Choroid plexus epithelial cell (primary cell): ENCODE results near the genes TMEM163 and MCM6.

GRCh38 chr2:132493241-132494033, 76.8 kb downstream of the GPR39 start:
- RRBS: no CpG with 5 or more reads among the region's 4 CpGs

DNA sequence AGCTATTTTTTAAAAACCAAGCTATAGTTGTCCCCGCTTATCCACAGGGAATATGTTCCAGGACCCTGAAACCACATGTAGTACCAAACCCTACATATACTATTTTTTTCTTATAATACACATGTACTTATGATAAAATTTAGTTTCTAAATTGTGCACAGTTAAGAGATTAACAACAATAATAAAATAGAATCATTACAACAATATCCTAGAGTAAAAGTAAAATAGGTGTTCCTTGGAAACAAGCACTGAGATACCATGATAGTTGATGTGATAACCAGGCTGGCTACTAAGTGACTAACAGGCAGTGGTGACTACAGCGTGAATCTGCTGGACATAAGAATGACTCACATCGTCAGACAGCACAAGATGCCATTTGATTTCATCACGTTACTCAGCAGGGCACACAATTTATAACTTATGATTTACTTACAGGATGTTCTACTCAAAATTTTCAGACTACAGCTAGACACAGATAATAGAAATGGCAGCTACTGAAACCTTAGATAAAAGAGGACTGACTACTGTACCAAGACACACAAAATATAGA, 367.3 kb downstream of the NCKAP5 start:
- RRBS: no CpG with 5 or more reads among the region's 4 CpGs

GRCh38 chr2:133489811-133490497, 78.3 kb downstream of the NCKAP5 start:
- RRBS: no CpG with 5 or more reads among the region's 5 CpGs

- RRBS: no CpG with 5 or more reads among the region's 1 CpG
Measured at GRCh38 chr2:133581034-133581623, 12.9 kb upstream of the NCKAP5 start.

DNA sequence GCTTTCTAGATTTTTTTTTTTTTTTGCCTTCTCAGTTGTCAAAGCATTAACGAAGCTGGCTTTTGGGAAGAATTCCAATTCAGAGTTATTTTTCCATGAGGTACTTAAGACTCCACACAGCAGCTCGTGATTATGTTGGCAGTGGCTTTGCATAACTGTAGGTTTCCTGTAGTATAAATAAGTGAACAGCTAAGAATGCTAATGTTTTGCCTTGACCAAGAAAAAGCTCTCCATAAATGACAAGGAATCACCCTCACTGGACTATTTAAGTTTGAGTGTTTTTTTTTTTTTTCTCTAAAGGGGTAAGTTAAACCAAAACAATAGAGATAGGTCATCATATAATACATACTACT, 187.3 kb upstream of the NCKAP5 start:
- RRBS: no CpG with 5 or more reads among the region's 2 CpGs

DNA sequence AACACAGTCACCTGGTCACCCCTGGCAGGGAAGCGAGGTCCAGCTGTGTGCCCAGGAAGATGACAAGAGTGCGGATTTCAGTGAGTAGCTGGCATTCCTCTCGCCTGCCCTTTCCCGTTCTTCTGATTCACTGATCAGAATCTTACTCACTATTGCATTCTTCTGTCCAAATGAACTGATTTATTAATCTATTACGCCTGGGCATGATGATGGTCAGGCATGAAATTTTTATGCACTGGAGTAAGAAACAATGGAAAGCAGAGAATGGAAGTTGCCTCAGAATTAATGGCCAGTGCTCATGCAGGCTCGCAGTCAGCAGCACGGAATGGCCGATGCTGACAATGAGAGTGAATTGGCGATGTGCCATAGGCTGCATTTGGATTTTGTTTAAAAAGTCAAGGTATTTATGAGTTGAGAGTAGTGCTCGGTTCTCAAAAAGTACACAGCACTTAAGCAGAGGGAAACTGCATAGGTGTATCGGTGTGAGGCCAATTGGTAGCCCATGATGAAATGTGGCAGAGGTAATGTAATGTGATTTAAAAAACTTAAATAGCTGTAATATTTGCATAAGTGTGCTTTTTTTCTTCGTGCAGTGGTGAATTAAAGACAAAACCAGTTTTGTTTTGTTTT, 76.3 kb upstream of the MGAT5 start:
- RRBS: no CpG with 5 or more reads among the region's 12 CpGs

DNA sequence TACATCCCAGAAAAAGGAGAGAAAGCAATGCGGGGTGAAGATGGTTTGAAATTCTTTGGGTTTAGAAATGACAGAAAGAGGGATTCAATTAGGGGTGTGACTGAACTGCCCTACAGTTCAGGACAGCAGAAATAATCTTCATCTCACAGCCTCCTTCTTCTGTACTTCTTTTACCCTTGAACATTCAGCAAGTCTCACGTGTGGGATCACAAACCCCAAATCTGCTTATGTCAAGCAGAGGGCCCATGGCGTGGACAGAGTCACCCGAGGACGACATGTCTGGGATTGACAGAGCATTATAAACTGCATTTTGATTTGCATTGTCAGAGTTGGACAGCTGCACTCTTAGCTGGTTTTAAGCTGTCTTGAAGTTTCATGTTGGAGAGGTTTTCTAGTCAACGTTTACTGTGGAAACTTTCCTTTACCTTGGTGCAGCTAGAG, 26.3 kb downstream of the MGAT5 start:
- RRBS: no CpG with 5 or more reads among the region's 6 CpGs

GRCh38 chr2:134432807-134433979, 179.3 kb downstream of the MGAT5 start:
- RRBS: no CpG with 5 or more reads among the region's 16 CpGs

DNA sequence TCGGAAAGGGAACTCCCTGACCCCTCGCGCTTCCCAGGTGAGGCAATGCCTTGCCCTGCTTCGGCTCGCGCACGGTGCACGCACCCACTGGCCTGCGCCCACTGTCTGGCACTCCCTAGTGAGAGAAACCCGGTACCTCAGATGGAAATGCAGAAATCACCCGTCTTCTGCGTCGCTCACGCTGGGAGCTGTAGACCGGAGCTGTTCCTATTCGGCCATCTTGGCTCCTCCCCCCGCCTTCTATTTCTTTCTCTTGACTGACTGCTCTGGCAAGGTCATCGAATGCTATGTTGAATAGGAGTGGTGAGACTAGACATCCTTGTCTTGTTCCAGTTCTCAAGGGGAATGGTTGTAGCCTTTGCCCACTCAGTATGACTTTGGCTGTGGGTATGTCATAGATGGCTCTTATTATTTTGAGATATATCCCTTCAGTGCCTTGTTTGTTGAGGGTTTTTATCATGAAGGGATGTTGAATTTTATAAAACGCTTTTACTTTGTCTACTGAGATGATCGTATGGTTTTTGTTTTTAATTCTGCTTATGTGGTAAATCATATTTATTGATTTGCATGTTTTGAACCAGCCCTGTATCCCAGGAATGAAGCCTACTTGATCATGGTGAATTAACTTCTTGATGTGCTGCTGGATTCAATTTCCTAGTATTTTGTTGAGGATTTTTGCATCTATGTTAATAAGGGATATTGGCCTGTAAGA, 62.3 kb downstream of the TMEM163 start:
- RRBS: no CpG with 5 or more reads among the region's 20 CpGs

DNA sequence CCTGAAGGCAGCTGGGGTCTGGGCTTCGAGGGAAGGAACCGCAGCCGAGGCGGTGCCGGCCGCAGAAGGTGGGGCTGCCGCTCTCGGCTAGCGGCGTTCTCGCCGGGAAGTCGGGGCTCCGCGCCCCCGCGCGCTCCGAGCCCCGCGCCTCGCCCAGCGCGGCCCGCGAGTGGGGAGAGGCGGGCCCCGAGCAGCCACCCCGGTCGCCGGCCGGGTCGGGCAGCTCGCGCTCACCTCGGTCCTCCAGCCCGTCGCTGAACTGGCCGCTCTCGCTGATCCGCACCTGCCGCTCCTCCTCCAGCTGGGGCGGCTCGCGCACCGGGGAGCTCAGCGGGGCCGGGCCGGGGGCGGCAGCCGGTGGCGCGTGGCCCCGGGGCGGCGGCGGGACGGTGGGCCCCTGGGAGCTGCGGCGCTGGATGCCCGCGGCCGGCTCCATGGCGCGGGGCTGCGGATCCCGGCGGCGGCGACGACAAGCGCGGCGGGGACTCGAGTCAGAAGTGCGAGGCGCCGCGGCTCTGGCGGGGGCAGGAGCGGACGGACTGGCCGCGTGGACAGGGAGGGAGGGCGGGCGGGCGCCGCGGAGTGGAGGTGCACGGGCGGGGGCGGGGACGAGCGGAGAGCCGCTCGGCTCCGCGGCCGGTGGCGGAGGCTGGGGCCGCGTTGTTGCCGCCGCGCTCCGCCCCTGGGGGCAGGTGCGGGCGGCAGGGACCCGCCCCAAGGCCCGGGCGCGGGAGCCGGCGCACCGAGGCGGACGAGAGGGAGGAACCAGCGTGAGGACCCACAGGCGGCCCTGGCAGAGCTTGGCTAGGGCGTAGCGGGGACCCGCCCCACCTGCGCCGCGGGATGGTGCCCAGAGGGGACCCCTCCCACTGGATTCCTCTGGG, at the start of gene TMEM163:
TSS of gene TMEM163 (minus strand) at position 501 of the 884 bp plus-strand sequence.
- RRBS: 2% methylated on average over 48 of the region's 125 CpGs

- RRBS: no CpG with 5 or more reads among the region's 4 CpGs
Measured at GRCh38 chr2:135135289-135135944, 83.3 kb downstream of the RAB3GAP1 start.

- RRBS: 1% methylated on average over 4 of the region's 33 CpGs
Measured at GRCh38 chr2:135876254-135876544, at the start of gene MCM6. TSS of gene MCM6 (minus strand) at chr2:135876443.

DNA sequence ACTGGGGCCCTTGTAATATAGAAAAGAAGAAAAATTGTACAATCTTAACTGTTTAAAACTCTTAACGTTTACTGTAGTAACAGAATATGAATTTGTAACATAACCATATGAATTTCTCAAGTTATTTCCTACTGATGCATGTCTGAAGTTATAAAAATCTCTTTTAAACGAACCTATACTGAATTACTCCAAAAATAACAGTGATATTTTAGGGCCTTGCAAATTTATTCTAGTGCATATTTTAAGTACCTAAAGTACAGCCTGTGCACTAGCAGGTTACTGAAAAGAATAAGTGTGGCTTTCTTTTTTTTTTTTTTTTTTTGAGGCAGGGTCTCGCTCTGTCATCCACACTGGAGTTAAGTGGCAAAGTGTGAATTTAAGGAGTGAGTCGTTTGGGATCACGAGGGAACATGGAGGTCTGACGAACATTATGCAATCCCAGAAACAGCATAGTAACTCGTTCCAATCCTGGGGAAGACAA, 30.7 kb upstream of the MCM6 start:
- RRBS: no CpG with 5 or more reads among the region's 7 CpGs

- RRBS: no CpG with 5 or more reads among the region's 1 CpG
Measured at GRCh38 chr2:135962248-135962477, 23.3 kb downstream of the DARS1 start.

DNA sequence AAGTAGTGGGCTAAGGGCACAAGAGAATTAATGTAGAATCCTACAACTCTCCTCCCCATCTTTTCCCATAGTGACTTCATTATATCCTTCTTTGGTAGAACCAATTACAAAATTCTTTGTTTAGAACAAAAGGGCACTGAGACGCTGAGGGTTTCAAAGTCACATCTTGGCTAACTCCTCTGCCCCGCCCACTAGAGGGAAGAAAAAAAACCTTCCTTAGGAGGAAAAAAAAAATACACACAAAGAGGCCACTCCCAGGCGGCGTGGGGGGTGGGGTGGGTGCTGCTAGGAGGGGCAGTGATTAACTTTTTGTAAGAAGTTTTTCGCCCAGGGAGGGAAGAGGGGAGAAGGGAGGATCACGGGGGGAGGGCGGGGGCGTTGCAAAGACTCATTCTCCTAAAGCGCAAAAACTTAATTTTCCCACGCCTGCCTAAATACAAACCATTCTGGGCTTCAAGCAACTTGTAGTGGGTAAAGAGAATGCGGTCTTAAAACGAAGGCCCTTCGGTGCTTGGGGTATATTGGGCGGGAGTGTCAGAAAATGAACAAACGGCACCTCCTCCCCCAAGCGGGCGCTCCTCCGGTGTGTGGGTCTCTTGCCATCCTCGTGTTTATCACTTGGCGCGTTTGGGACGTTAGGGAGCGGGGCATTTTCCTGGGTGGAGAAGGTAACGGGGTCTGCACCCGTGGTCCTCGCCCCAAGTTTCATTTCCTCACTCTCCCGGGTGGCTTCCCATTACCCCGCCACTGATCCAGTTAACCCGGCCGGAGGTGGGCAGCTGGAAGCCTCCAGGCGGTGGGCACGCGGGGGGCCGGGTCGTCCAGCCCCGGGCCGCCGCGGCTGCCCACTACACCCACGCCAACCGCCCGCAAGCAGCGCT, 1.7 kb downstream of the CXCR4 start:
- RRBS: under 1% methylated on average over 7 of the region's 43 CpGs

GRCh38 chr2:136125844-136127049, 8.3 kb upstream of the CXCR4 start:
- RRBS: no CpG with 5 or more reads among the region's 19 CpGs

GRCh38 chr2:136128103-136128979, 10.4 kb upstream of the CXCR4 start:
- RRBS: no CpG with 5 or more reads among the region's 3 CpGs

DNA sequence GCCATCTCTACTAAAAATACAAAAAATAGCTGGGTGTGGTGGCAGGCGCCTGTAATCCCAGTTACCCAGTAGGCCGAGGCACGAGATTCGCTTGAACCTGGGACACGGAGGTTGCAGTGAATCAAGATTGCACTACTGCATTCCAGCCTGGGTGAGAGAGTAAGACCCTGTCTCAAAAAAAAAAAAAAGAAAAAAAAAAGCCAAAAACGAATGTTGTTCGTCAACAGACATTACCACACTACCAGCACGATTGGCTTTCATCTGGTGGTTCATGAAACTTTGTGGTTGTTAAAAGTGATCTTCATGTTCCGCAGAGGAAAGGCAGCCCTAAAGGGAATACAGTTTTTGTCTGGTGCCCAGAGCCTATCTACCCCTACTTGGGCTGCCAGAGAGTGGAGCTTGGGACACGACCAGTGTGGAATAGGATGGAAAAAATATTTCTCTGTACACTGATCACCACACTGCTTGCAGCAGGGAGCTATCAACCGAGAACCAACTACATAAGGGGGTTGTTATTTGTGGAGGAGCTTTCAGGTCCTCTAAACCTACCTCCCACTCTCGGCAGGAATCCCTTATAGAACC, 13.6 kb upstream of the CXCR4 start:
- RRBS: no CpG with 5 or more reads among the region's 12 CpGs

GRCh38 chr2:138288681-138289007, 212.9 kb upstream of the SPOPL start:
- RRBS: no CpG with 5 or more reads among the region's 11 CpGs

- RRBS: no CpG with 5 or more reads among the region's 1 CpG
Measured at GRCh38 chr2:139510428-139510799, 730.2 kb upstream of the NXPH2 start.